HT-29 (cell line): Measurements from ENCODE around the gene TLE3.

GRCh38 chr15:69591707-69592343 is 139.2 kb downstream of the RPLP1 start:
- RAMPAGE, long total RNA = no peak

GRCh38 chr15:69979634-69980278 is 118.0 kb downstream of the TLE3 start:
- RAMPAGE, long total RNA = no peak

GRCh38 chr15:70023606-70024280 is 74.0 kb downstream of the TLE3 start:
- RAMPAGE, long total RNA = no peak

DNA sequence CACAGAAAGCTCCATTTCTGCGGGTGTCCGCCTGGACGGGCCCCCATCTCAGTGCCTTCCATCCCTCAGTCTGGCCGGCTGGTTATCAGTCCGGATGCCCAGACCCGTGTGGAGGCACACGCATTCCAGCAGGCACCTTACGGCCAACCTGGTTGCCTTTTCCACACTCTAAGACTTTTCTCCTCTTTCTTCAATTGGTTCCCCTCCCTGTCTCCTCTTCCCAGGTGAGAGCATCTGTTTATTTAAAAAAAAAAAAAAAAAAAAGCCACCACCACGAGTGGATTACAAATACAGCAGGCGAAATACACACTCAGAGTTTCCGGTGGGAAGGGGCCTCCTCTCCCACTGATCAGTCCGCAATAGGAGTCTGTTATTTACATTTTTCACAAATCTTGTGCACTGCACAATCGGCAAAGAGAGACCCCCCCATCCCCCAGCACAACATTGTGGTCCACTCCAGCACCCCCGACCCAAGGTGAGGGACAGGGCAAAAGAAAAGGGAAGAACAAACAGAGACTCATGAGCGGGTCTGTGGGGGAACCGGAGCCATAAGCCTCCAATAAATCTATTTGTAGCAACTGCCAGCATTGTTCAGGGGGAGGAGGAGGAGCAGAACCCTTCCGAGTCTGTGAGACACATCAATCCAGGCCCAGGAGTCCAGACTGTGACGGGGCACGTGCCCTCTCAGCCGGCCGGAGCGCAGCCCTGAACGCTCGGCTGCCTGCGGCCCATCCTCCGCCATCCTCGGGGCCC is 48.3 kb downstream of the TLE3 start:
- RAMPAGE, long total RNA = no peak

DNA sequence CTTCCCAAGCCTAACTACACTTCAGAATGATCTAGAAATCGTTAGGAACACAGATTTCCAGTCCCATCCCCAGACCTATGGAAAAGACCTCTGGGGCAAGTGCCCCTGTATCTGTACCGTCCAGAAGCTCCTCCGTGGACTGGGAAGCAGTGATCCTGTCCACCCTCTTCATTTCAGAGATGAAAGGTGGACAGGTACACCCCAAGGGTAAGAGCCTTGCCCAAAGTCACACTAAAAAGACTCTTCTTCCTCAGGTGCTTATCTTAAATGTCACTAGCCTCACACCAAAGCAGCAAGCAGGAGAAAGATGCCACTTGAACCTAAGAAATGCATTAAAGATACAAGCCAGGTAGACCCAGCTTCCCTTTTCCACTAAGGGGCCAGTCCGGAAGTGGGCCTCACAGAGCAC is 24.2 kb downstream of the TLE3 start:
- RAMPAGE, long total RNA = no peak

- RAMPAGE, long total RNA = no peak
Observed at GRCh38 chr15:70079833-70080397, 17.8 kb downstream of the TLE3 start.

DNA sequence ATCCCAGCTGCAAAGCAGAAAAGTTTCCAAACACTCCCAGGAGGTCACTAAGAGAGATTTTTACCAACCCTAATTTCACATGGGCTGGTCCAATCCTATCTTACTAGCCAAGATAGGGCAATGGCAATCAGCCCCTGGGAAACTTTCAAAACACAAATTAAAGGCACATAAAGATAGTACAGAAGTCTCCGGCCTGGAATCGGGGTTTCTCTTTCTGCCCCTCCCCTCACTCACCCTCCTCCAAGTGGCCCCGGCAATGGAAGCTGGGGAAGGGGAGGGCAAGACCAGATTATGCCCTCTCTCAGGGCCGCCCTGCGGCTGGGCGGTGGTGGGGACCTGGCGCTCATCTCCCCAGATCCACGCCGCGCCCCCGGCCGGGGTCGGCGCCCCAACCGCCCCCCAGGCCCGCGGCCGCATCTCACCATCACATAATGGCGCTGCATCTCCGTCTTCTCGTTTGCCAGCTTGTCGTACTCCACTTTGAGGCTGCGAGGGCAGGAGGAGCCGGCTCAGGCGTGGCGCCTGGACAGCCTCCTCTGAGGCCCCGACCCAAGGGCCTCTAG is 2.5 kb downstream of the TLE3 start:
- RAMPAGE, long total RNA = no peak

DNA sequence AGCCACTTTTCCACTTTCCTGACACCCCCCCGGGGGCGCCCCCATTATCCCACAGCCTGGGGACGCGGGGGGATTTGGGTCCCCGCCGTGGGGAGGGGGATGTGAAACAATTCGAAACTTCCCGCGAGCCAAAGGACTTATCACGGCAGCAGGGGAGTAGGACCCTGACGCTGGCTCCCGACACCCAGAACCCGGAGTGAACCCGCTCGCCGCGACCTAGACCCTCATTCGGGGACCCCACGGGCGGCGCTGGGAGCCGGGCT is 2.1 kb downstream of the TLE3 start:
- RAMPAGE, long total RNA = no peak

DNA sequence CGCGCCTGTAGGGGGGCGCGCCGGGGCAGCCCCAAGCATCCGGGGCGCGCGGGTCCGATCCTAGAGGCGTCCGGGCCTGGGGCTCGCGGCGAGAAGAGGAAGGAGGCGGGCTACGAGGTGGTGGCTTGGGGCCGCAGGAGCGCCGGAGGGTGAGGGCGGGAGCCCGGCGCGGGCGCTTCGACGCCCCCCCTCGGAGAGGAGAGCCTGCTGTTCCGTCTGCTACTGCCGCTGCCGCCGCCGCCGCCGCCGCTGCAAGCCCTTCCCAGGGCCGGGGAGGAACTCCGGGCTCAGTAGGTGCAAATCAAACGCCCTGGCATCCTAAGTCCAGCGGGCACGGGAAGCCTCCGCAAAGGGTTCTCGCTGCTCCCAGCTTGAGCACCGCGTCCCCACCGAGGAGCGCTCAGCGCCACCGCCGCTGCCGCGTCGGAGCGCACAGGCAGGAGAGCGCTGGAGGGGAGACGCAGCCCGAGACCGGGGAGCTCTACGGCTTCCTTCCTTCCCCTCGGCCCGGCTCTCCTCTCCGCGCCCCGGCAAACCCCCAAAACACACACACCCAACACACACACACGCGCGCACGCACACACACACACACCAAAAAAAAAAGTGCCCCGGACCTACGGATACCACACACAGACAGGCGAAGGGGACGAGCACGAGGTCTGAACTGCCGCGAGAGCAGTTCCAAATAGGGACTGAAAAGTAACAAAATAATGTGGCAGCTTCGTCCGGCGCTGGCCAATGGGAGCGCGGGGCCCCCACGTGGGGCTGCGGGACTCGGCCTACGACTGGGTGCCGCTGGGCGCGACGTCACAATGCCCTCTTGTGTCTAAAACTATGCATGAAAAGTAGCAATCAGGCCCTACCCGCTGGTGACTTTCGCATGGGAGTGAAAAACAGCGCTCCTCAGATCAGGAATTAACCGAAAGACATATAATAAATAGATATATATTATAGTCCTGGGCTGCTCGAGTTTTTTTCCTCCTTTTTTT is at the start of gene TLE3:
TSS of gene TLE3 (minus strand) at position 694 of the 989 bp plus-strand sequence.
- RAMPAGE, long total RNA = no peak

DNA sequence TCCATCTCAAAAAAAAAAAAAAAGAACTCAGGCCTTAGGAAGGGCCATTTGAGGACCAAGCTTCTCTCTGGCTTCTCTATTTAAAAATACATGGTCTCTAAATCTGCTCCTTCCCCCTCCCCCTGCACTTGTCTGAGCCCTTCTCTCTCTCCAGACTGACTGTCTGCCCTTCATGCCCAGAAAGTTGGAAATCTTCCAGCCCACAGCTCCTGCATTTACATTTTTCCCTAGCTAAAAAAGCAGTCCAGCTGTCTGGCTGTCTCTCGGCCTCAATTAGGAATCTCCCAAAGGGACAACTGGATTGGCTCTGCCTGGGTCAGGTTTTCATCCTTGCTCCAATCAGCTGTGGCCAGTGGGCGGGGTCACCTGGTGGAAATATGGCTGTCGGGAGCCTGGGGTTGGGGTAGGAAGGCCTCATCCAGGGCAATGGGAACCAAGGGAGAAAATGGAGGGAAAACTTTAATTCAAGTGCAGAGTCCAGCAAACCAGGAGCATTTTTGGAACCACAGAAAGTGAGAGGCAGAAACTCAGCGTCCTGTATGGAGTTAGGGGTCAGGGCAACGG is 50.8 kb upstream of the TLE3 start:
- RAMPAGE, long total RNA = no peak

GRCh38 chr15:70154313-70154741 is 56.6 kb upstream of the TLE3 start:
- RAMPAGE, long total RNA = no peak

- RAMPAGE, long total RNA = no peak
Observed at GRCh38 chr15:70164866-70165809, 67.4 kb upstream of the TLE3 start.

GRCh38 chr15:70197734-70198239 is 100.1 kb upstream of the TLE3 start:
- RAMPAGE, long total RNA = no peak

- RAMPAGE, long total RNA = no peak
Observed at GRCh38 chr15:70267844-70268329, 170.2 kb upstream of the TLE3 start.

DNA sequence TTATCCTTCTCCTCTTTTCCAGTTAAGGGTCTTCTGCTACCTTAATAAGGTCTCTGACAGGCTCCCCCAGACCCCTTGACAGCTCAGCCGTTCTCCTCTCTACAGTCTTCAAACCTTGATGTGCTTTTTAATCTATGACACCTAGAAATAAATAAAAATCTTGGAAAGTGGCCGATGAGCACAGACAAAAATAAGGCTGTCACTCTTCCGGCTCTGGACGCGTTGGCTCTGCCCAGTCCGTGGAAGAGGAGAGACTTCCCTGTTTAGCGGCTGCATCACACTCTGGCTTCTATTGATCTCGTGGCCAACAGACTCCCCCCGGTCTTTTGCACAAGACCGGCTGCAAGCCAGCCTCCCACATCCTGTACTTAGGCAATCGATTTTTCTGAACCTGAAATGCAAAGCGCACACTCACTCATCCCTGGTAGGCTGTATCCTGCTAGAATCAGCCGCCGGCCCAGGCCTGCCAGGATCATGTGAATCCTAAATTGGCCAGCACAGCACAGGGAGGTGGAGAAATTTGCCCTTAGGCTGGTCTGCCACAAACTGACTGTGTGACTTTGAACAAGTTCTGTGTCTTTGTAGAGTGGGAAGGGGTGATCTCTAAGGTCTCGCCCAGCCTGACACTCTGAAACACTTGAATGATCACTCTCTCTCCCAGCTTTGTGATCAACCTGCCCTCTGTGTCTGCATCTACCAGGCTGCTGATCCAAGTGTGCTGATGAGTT is 251.3 kb upstream of the TLE3 start:
- RAMPAGE, long total RNA = no peak

DNA sequence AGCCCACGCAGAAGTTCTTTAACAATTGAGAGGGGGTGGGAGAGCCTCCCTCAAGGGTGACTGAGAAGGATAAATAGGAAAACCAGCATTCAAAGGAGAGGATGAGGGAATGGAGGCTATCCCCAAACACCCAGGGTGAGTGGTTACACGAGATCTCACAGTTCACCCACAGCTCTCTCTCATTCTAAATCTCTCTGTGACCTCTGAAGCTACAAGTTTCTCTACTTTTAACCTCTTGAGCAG is 31.4 kb upstream of the UACA start:
- RAMPAGE, long total RNA = no peak

- RAMPAGE, long total RNA = no peak
Observed at GRCh38 chr15:71187144-71187995, 72.1 kb downstream of the THSD4 start.

DNA sequence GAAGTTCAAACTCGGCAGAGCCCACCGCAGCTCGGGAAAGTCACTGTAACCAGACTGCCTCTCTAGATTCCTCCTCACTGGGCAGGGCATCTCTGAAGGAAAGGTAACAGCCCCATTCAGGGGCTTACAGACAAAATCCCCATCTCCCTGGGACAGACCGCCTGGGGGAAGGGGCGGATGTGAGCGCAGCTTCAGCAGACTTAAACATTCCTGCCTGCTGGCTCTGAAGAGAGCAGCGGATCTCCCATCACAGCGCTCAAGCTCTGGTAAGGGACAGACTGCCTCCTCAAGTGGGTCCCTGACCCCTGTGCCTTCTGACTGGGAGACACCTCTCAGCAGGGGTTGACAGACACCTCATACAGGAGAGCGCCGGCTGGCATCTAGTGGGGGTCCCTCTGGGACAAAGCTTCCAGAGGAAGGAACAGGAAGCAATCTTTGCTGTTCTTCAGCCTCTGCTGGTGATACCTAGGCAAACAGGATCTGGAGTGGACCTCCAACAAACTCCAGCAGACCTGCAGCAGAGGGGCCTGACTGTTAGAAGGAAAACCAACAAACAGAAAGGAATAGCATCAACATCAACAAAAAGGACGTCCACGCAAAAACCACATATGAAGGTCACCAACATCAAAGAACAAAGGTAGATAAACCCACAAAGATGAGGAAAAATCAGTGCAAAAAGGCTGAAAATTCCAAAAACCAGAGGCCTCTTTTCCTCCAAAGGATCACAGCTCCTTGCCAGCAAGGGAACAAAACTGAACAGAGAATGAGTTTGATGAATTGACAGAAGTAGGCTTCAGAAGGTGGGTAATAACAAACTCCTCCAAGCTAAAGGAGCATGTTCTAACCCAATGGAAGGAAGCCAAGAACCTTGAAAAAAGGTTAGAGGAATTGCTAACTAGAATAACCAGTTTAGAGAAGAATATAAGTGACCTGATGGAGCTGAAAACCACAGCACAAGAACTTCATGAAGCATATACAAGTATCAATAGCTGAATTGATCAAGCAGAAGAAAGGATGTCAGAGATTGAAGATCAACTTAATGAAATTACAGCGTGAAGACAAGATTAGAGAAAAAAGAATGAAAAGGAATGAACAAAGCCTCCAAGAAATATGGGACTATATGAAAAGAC is 150.9 kb downstream of the THSD4 start:
- RAMPAGE, long total RNA = no peak

GRCh38 chr15:71385364-71385652 is 270.0 kb downstream of the THSD4 start:
- RAMPAGE, long total RNA = no peak

- RAMPAGE, long total RNA = no peak
Observed at GRCh38 chr15:71732503-71732756, 77.9 kb upstream of the NR2E3 start.